Transverse colon (tissue), 4 donors: ENCODE measurements around the genes WDR72 and UNC13C.

- PRO-cap = no peak
- RAMPAGE, long total RNA, 4 experiments = no peak in any of the 4 experiments
These were observed 314.0 kb downstream of the WDR72 start for GRCh38 chr15:53445484-53445856.

- PRO-cap = no peak
- RAMPAGE, long total RNA, 4 experiments = no peak in any of the 4 experiments
These were observed at the start of gene WDR72 for GRCh38 chr15:53759389-53759950. Gene WDR72 (minus strand): TSS chr15:53759663.

GRCh38 chr15:53978113-53979015, at the start of gene UNC13C:
Gene UNC13C (plus strand): TSS chr15:53978441.
- PRO-cap = no peak
- RAMPAGE, long total RNA, 4 experiments = start-site peak on the plus strand in 1 of 4 experiments, at chr15:53978345-53978378 at its widest, 6 reads per replicate

- PRO-cap = no peak
- RAMPAGE, long total RNA, 4 experiments = no peak in any of the 4 experiments
These were observed 605.5 kb downstream of the UNC13C start for GRCh38 chr15:54583681-54584220.

GRCh38 chr15:55401163-55401744, 6.9 kb downstream of the CCPG1 start:
- PRO-cap = no peak
- RAMPAGE, long total RNA, 4 experiments = no peak in any of the 4 experiments

GRCh38 chr15:55457435-55458060, 49.3 kb downstream of the PIERCE2 start:
- PRO-cap = no peak
- RAMPAGE, long total RNA, 4 experiments = no peak in any of the 4 experiments

- PRO-cap = no peak
- RAMPAGE, long total RNA, 4 experiments = no peak in any of the 4 experiments
These were observed 36.9 kb upstream of the DNAAF4 start for GRCh38 chr15:55544735-55545434.

DNA sequence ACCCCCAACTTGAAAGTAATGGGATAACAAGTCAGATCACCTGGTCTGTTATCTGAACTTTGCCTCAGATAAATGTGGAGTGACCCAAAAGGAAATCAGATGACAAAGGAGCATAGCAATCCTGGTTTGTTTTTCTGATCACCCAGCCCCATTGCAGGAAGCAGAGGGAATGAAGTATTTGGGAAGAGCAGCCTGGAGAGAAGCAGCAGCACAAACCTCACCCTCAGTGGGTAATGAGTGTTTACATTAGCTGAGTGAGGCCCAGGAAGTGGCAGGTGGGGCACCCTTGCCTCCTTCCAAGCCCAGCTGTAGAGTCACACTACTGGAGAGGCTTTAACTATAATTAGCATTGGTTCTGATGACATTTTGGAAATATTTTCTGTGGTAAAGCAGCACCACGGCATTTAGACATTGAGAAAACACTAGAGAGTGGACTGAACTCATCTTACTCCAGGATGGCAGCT, 48.9 kb upstream of the PRTG start:
- PRO-cap = no peak
- RAMPAGE, long total RNA, 4 experiments = no peak in any of the 4 experiments

DNA sequence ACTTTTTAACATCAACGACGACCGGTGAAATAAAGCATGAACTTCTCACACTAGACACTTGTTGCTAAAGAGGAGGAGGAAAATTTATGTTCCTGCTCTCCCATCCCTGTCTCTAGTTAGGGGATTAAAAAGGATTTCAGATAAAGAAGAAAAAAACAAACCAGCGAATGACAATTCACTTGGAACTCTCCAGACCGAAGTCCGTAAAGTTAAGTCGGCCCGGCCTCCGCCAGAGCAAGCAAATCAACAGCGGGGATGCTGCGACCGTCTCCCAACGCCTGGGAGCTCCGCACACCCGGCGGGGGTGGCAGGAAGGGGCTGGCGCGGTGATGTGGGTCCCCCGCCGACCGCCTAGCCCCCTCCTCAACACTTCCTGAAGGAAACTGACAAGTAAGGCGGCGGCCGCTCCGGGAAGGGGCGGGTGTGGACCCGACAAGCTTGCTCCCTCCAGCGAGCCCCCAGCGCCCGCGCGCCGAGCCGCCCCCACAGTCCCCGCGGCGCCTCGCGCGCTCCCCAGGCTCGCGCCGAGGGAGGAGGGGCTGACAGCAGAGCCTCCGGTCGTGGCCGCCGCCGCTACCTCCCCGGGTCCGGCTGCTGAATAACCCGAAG, 440 bp downstream of the NEDD4 start:
- PRO-cap = bidirectional peak, plus-strand start at position 241 of the sequence, minus-strand start at position 288 of the sequence
- RAMPAGE, long total RNA, 4 experiments = no peak in any of the 4 experiments

GRCh38 chr15:56242723-56243553, 741 bp downstream of the RFX7 start:
- PRO-cap = bidirectional peak, plus-strand start at chr15:56243455, minus-strand start at chr15:56243280
- RAMPAGE, long total RNA, 4 experiments = start-site peak on the minus strand in 1 of 4 experiments, at chr15:56243182-56243364 at its widest, 8 reads per replicate

DNA sequence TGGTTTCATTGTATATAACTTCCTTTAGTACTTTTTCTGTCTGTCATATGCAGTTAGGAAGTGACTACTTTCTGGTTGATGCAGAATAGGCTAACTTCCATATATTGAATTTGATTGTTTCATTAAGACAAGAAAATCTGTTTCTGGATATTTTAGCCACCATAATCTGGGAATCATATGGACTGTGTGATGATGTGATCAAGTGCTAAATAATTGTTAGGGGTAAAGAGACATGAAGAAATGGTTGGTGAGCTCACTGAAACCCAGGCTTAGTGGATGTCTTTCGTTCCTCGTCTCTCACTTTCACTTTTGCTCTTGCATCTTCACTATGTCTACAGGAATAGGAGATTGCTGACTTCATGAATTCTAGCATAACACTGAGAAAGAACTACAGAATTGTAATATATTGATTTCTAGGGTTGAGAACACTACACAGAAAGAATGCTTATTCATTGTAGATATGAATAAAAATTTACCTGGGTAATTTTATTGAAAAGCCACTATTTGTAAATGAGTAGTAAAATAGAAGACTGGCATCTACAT, 3.6 kb upstream of the MNS1 start:
- PRO-cap = unidirectional peak, minus-strand start at position 298 of the sequence
- RAMPAGE, long total RNA, 4 experiments = no peak in any of the 4 experiments

GRCh38 chr15:56886583-56886865, 31.9 kb upstream of the TCF12 start:
- PRO-cap = no peak
- RAMPAGE, long total RNA, 4 experiments = no peak in any of the 4 experiments

DNA sequence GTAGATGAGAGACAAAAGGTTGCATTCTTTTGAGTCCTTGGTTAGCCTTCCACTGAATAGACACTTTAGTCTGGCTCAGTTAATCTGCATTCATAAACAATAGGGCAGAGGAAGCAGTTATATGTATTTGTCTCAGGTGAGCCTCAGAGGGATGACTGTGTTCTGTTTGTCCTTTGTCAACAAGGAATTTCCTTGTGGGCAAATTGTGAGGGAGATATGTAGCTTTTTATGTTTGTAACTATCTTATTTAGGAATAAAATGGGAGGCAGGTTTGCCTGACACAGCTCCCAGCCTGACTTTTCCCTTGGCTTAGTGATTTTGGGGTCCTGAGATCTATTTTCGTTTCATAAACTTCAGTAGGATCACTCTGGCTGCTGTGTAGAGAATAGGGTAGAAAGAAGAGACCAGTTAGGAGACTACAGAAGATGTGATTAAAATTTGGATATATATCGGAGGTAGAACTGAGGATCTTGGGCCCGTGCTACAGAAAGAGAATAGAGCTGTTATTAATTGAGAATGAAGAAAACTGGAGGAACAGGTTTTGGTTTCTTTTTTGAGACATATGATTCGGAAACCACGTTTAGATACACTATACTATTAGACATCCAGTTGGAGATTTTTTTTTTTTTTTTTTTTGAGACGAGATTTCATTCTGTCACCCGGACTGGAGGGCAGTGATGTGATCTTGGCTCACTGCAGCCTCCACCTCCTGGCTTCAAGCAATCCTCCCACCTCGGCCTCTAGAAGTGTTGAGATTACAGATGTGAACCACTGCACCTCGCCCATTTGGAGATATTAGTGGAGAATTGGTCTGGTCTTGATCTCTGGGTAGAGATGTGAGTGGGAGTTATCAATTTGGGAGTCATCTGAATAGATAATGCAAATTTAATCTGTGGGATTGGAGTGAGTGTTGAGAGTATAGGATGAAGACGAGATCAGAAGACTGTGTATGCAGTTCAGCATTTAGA, 50.8 kb downstream of the TCF12 start:
- PRO-cap = no peak
- RAMPAGE, long total RNA, 4 experiments = start-site peak on the plus strand in 2 of 4 experiments, centred at positions 471 to 682 of the sequence, 6 to 30 reads per replicate

DNA sequence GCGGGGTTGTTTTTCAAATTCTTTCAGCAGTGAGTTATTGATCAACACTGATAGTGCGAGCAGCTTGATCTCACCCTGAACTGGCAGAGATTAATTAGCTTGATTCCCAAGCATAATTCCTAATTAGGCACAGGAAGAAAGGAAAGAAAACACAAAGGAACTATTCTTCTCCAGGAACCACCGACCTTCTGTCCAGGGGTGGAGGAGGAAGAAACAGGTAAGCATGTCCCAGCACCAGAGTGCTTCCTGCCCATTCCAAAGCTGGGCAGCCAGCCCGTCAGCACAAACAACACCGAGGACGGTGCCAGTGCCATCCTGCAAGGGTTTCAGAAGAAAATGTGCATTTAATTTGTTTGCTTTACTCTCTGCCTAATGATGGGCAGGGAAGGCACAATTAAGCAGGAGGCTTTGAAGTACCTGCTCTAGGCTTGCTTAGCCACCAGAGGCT, 79.5 kb upstream of the CGNL1 start:
- PRO-cap = no peak
- RAMPAGE, long total RNA, 4 experiments = no peak in any of the 4 experiments

DNA sequence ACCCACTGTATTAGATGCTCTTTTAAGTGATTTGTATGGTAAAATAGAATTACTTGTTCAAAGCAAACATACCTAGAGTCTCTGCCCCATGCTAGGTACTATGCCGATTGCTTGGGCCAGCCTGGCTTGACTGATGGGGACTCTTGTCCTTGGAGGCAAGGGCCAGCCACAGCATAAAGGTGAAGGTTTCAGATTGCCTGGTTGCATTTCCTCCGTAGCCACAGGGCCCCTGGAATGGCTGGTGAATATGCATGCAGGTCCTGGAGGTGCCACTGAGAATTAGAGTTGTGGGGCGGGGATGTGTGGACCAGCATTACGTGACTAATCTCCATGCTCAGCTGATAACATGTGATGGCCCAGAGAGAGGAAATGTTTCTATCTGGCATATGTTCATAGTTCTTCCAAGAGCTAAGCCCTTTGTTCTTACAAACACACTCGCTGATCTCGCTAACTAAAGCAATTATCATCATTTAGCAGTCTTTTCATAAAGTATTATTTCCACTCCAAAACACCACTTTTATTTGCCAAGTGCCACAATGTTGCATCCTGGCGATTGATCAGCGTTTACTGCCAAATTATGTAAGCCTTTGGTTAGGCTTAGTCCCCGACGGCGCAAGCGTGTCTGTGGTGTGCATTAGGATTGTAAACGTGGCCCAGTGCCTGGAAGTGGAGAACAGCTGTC, 55.8 kb downstream of the CGNL1 start:
- PRO-cap = no peak
- RAMPAGE, long total RNA, 4 experiments = no peak in any of the 4 experiments

- PRO-cap = no peak
- RAMPAGE, long total RNA, 4 experiments = no peak in any of the 4 experiments
These were observed 101.6 kb downstream of the CGNL1 start for GRCh38 chr15:57477563-57478637.

GRCh38 chr15:57504094-57504679, 87.5 kb upstream of the MYZAP start:
- PRO-cap = no peak
- RAMPAGE, long total RNA, 4 experiments = no peak in any of the 4 experiments

DNA sequence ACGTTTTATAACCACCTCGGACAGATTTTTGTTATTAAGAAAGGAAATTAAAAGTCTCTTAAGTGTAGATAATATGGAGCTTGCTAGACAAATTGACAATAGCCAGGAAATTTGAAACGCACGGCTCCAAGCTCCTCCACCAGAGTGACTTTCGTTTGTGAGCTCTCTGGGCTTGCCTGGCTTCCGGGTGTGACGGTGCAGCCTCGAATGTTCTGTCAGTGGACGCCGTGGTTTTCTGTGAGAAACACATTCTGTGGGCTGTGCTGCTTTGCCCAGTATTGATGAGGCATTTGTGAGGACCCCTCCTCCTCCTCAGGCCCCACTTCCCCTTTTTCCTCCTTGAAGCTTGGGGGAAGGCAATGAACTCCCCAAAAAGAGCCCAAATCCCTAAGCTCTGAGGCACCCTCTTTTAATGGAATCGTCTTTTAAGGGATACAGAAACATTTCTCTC, 40.7 kb downstream of the POLR2M start:
- PRO-cap = unidirectional peak, minus-strand start at position 146 of the sequence
- RAMPAGE, long total RNA, 4 experiments = no peak in any of the 4 experiments

DNA sequence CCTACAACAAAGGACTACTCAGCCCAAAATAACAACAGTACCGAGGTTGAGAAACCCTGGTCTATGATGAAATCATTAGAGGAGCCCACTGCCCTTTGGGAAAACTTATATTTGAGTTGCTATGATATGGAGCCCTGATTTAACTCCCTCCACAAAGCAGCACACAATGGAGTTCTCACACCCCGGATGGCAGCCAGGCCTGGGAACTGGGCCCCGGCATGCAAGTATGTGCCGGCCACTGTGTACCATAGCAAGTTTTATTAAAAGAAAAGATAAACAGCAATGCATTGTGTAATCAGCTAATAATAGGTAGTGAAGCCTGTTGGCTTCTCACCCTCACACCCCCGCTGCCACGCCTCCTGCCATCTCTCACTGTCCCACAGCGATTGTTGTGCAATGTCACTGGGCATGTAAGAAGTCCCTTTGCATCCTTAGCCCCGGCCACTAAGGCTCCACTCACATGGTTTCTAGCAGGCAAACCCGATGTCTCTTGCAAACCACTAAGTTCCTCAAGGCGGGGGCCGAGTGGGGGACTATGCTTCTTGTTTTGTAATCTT, 109.9 kb downstream of the AQP9 start:
- PRO-cap = no peak
- RAMPAGE, long total RNA, 4 experiments = no peak in any of the 4 experiments

DNA sequence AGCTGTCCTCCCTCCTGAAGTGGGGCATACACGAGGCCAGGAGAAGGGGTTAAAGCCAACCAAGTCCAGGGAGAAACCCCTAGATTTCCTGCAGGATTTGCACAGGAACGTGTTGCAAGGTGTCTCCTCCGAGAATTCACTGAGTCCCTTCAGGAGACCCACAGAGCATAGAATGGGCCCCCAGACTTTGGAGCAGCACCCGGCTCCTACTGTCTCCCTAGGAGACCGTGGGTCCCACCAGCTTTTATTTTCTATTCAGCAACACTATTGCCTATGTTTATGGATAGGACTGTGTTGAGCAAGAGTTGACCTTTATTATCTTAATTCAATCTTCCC, 100.6 kb upstream of the LIPC start:
- PRO-cap = no peak
- RAMPAGE, long total RNA, 4 experiments = no peak in any of the 4 experiments